Metastatic Breast Carcinoma in the Ovary (tissue), 3 donors: Measurements from ENCODE around the gene CDYL2.

- PRO-cap, 3 experiments, result no peak in any of the 3 experiments
Observed at GRCh38 chr16:78482886-78483613, 383.6 kb downstream of the WWOX start.

- PRO-cap, 3 experiments, result no peak in any of the 3 experiments
Observed at GRCh38 chr16:78742436-78743402, 643.3 kb downstream of the WWOX start.

DNA sequence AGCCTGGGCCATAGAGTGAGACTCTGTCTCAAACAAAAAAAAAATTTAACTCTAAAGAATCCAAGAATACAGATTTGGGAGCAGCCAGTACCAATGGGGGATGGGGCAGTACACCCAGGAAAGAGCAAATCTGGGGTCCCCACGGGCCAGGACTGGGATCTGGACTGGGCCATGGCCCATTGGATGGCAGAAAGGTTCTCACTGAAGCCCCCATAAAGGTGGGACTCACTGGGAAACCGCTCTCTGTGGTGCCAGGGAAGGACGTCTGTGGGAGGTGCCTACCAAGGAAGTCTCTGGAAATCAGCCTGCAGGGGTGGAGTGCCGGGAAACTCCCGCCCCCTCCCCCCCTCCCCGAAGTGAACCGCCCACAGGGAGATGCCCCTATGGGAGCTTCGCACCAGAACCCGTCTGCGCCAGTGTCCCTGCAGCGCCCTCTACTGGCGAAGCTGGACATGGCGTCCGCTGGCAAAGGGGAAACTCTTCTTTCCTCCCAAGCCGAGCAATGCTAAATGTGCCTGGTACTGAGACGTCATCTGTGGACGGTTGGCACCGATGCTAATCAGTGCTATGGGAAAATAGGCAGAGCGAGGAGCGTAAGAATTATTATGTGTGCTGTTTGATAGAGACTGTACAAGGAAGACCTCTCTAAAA is 671.0 kb downstream of the WWOX start:
- PRO-cap, 3 experiments, result no peak in any of the 3 experiments

DNA sequence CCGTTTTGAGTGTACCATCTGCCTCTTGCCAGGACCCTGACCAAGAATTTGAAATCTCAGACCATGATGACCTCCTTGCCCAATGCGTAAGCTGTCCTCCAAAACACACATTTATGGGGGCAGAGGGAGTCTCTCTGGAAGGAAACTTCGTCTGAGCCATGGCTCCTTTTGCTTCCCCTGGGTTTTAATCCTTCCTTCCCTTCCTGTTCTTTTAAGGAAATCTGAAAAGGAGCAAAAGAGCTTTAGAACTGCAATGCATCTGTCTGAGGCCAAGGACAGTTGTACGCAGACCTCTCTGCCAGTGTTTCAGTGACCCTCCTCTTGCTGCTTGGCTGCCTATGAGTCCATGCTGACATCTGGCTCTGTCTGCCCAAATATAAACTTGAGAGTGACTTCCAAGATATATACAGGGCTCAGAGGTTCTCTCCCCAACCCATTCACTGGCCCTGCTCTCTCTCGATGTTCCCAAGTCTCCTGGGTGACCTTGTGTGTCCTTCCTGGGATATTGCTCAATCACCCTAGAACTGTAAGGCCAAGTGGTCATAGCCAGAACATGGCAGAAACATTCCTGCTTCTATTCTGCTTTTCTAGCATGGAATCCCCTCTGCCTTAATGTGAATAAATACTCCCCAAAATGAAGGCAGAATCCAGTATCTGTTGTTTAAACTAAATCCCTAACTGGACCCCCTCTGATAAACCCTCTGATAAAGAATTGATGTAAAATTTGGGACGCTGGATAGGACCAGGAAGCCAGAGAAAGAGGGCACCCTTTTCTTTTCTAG is 716.2 kb downstream of the WWOX start:
- PRO-cap, 3 experiments, result no peak in any of the 3 experiments

- PRO-cap, 3 experiments, result no peak in any of the 3 experiments
Observed at GRCh38 chr16:78829616-78830332, 730.3 kb downstream of the WWOX start.

DNA sequence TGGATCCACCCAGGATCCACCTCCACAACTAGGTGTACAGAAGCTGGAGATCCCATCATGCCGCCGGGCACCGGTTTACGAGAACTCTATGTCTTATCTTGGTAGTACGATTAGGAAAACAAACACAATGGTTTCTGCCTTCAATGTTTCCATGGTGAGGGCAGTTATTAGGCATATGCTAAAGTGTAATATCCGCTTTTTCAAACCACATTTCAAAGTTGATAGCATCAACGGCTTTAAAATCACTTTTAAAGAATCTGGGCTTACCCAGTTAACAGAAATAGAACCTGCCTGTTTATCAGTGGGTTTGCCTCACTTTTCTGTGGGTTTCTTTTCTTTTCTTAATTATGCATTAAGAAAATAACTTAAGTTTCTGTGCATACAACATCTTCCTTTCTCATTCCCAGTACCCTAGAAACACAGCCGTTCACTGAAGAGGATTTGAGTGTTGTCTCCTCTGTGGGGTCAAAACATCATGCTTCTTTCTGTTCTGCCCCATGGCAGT is 705.5 kb downstream of the MAF start:
- PRO-cap, 3 experiments, result no peak in any of the 3 experiments

GRCh38 chr16:79286838-79287558 is 313.5 kb downstream of the MAF start:
- PRO-cap, 3 experiments, result no peak in any of the 3 experiments

- PRO-cap, 3 experiments, result peak in 3 of 3 experiments; most common plus-strand start chr16:79770773 (in 2); most common minus-strand start chr16:79770329 (in 2)
Observed at GRCh38 chr16:79770094-79771409, 170.0 kb upstream of the MAF start.

GRCh38 chr16:80023808-80024094 is 423.2 kb upstream of the MAF start:
- PRO-cap, 3 experiments, result no peak in any of the 3 experiments

GRCh38 chr16:80804488-80804784 is at the start of gene CDYL2:
CDYL2 (minus strand) TSS chr16:80804598.
- PRO-cap, 3 experiments, result peak in 3 of 3 experiments; most common plus-strand start chr16:80804690 (in 3); most common minus-strand start chr16:80804592 (in 3)

DNA sequence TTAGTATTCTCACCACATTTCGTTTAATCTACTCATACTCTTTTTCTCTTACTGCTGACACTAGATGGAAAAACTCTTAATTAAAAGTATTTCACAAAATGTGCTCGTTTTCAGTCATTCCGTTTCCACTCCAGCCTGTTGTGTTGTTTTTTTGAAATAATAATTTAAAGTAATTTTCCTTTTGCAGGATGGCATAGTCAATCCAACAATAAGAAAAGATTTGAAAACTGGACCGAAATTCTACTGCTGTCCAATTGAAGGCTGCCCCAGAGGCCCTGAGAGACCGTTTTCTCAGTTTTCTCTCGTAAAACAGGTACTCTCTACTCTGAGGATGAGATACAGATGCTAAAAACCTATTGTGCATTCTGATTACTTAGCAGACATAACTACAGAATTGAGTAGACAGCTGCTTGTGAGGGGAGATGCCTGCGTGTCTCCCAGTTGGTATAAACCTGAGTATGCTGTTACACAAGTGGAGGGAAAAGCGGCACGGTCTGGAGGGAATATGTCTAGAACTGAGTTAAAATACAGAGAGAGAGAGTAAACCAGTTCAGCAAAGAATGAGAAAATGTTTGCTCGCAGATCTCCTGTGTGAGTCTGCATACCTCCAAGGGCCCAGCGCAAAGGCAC is 5.6 kb downstream of the ATMIN start:
- PRO-cap, 3 experiments, result no peak in any of the 3 experiments

DNA sequence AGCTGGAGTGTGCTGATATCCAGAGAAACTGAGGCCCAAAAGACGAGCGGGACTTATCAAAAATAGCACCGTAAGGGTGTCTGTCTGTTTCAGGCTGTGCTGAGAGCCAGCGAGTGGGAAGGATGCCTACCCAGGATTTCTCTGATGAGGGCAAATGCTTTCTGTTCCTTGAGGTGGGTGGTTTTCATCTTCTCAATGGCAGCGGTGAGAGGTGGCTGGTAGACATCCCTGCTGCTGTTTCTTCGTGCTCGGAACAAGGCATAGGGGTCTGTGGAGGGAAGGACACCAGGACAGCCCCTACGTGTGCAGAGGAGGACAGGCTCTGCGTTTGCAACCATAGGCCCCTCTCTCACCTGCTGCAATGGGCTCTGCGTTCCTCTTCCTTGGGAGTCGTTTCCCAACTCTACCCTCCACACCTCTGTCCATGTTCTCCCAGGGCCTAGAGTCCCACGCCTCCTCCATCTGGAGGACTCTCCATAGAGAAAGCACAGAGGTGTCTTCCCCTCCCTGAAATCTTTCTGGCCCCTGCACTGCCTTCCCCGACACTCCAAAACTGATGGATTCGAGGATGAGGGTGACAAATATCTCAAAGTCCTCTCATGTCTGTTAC is 37.3 kb upstream of the GCSH start:
- PRO-cap, 3 experiments, result no peak in any of the 3 experiments

DNA sequence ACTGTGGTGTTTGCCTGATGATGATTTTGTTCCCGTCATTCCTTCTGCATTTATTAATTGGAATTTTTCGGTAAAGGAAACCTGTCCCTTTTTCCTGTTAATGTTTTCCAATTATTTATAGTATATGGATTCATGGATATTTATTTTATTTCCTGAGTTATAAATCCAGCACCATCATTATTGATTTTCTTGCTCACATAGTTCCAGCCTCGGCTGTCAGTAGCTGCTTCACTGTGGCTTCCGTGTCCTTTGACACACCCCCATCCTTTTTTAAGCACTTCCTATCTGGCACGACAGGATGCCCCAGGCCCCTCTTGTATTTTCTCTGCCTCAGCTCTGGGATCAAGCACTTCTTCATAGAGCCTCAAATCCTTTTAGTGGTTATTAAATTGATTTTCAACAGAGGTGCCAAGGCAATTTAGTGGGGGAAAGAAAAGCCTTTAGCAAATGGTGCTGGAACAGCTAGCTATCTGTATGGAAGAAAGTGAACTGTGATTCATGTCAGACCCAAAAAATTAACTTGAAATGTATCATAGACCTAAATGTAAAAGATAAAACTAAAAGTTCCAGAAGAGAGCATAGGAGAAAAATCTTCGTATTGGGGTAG is 59.8 kb downstream of the GAN start:
- PRO-cap, 3 experiments, result no peak in any of the 3 experiments

DNA sequence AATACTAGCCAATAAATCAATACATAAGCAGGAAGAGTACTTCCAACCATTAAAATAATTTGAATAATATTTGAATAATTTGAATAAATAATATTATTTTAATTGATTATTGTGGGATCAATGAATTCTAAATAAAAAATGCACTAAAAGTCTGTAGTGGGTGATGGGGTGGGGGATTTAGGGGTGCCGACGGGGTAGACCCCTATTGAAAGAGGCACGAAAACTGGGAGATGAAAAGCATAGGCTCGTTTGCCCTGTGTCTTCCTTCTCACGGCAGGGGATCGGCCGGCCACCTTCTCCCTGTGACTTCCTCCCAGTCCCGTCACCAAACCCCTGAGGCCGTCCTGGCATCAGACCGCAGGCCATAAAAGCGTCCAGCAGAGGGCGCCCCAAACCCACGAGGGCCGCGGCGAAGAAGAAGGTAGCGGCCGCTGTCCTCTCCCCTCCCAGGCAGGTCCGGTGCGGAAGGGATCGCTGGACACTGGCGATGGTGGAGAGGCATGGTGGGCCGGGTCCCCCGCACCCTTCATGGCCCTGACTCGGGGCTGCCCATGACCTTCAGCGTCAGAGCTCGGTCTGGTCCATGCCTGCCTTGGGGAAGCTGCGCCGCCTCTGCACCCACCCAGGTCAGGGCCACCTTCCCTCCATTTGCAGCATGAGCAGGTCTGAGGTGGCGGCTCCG is 41.1 kb upstream of the CMIP start:
- PRO-cap, 3 experiments, result no peak in any of the 3 experiments

DNA sequence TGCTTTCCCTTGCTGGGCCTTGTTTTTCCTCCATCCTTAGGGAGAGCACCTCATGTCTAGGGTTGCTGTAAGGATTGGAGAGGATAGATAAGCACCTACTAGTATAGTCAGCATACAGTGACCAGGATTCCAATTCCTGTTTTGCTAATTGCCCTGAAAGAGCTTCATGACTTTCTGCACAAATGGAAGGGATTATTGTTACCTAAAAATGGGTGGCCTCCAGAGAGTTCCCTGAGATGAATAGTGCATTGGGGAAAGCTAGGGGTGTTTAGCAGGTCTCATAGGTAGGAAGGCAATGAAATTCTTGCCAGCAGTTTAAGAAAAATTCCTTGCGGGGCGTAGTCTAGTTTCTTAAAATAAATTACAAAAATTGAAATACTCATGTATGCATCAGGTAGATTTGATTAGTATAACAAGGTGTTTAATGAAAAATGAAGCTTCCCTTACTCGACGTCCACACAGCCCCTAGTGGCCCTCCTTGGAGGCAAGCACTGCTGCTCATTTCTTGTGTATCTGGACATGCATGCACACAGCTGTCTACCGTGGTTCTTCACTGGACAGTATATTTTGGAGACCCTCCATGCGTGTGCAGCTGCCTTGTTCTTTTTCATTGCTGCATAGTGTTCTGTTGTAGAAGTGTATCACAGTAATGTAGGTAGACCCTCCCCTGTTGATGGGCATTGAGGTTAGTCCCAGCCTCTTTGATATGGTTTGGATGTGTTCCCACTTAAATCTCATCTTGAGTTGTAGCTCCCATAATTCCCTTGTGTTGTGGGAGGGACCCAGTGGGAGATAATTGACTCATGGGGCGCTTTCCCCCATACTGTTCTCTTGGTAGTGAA is 6.0 kb downstream of the CMIP start:
- PRO-cap, 3 experiments, result no peak in any of the 3 experiments

DNA sequence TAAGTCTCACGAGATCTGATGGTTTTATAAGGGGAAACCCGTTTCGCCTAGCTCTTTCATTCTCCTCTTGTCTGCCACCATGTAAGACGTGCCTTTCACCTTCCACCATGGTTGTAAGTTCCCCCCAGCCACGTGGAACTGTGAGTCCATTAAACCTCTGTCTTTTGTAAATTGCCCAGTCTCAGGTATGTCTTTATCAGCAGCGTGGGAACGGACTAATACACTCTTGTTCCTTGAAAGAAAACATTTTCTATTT is 6.6 kb downstream of the CMIP start:
- PRO-cap, 3 experiments, result no peak in any of the 3 experiments

DNA sequence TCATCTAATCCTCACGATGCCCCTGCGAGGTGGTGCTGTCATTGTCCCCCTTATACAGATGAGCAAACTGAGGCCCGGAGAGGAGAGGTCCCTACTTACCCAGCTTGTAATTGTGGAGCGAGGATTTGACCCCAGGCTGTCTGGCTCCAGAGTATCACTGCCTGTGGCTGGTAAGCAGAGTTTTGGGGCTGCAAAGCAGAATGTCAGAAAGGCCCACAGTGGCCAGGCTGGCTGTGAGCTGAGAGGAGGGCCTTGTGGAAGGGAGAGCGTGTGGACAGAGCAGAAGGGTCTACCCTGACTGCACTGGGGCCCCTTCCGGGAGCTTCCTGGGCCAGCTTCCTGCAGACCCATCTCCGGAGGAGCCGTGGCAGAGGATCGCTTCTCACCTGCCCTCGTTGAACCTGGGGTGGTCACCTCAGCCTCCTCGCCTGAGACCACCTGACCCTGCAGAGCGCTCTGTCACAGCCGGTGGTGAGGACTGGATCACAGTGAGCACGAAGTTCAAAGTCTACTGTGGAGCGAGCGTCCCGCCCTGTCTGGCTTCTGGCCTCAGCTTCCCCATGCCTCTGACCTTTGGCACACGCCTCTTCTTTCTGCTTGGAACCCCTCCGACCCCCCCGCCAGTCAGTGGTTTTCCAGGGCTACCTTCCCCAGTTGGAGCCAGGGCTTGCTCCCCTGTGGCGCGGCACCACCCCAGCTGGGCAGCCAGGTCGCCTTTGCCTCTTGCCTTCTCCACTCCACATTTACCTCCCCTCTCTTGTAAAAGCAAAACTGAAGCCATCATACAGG is 12.1 kb downstream of the CMIP start:
- PRO-cap, 3 experiments, result no peak in any of the 3 experiments

DNA sequence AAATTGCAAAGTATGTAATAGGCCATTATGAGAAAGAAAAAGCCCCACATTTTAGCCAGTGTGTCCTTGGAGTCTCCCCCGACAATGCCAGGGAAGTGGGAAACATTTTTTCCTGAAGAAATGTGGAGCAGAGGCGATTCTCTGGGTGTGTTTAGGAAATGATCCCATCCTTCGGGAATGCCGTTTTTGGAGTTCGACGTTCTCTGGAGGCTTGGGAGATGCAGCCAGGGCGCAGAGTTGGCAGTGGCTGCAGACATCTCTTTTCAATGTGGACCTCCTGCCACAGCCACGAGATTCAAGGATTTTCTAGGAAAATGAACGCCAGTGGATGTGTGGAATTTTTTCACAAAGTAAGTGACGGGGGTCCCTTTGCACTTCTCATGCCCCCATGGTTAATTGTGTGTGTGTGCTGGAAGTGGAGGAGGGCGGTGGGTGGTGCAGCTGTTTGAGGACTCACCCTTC is 73.1 kb downstream of the CMIP start:
- PRO-cap, 3 experiments, result no peak in any of the 3 experiments

DNA sequence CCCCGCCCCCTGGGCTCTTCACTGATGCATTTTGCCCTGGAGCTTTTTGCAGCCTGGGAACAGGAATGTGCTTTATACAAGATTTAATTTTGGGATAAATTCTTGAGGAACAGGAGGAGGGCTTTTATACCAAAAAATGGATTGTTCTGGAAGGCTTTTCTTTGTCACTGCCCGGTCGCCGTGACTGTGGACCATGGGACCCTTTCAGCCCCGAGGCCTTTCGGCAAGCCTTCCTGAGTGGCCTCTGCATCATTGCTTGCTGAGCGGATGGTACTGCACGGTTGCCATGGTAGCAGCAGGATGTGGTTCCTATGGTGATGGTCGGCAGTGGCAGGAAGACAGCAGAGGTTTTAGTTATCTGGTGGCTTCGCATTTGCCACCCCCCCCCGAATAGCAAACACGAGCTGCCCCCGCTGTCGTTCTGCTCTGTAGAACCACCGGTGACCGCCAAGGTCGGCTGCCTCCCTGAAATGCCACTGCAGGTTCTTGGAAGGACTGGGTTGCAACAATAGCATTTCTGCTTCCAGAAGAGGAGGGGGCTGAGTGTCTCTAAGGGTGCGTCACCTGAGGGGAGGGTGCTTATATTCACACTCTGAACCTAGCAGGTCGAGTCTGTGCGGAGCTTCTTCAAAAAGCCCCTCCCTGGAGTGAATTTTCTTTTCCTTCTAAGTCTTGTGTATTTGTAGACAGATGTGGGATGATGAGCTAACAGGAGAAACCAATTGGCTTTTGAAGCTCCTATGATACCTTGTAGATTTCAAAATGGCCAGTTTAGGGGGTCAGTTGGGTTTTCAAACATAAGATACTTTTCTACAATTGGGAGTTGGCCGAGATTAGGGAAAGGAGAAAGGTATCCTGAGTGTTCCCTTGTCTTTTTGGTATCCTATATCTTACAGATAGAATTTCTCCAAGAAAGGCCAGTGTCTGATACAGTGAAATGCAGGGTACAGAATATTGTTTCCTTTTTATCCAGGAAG is 76.7 kb downstream of the CMIP start:
- PRO-cap, 3 experiments, result no peak in any of the 3 experiments

- PRO-cap, 3 experiments, result no peak in any of the 3 experiments
Observed at GRCh38 chr16:81551932-81552589, 107.5 kb downstream of the CMIP start.